ENCODE results near the gene FOLR3.

- PRO-cap = no peak
- RAMPAGE, long total RNA = no peak
- RRBS = no CpG with 5 or more reads among the region's 2 CpGs
Measured at GRCh38 chr11:71312102-71312301, 59.6 kb upstream of the SHANK2 start.

GRCh38 chr11:71434337-71434634 is 13.9 kb downstream of the DHCR7 start:
- PRO-cap = no peak
- RAMPAGE, long total RNA = no peak
- RRBS = no CpG with 5 or more reads among the region's 6 CpGs

DNA sequence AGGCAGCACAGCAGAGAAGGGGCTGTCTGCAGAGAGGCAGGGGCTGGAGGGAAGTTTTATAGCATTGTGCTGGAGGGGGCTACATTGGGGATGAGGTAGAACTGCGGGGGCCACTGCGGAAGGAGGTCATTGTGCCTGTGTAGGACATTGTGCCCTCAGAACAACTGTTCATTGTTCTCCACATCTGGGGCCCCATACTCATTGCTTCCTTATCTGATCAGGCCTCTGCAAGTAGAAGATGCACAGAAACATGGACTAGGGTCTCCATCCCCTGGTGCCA is 12.0 kb downstream of the NADSYN1 start:
- PRO-cap = no peak
- RAMPAGE, long total RNA = no peak
- RRBS = no CpG with 5 or more reads among the region's 2 CpGs

GRCh38 chr11:71745611-71746138 is 87.3 kb upstream of the DEFB108B start:
- PRO-cap = no peak
- RAMPAGE, long total RNA = start-site peak on the plus strand at chr11:71745876-71745940, 157 and 66 reads in 2 replicates
- RRBS = no CpG with 5 or more reads among the region's 14 CpGs

- PRO-cap = no peak
- RAMPAGE, long total RNA = no peak
- RRBS = 89% methylated on average over 3 of the region's 9 CpGs
Measured at GRCh38 chr11:72015371-72015837, 16.7 kb downstream of the IL18BP start.

- PRO-cap = bidirectional peak, plus-strand start at chr11:72041313, minus-strand start at chr11:72041113; bidirectional peak, plus-strand start at chr11:72041916, minus-strand start at chr11:72041763
- RAMPAGE, long total RNA = no peak
- RRBS = 3% methylated on average over 3 of the region's 30 CpGs
Measured at GRCh38 chr11:72041273-72042241, 38.8 kb downstream of the NUMA1 start.

DNA sequence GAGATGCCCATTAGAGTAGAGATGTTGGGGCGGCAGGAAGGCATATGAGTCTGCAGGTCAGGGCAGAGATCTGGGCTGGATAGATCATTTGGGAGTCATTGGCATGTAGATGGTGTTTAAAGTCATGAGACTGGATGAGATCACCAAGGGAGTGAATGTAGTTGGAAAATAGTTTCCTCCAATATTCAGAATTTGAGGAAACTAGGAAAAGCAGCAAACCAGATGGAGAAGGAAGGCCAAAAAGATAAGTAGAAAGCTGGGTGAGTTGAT is 2.1 kb upstream of the ANAPC15 start:
- PRO-cap = no peak
- RAMPAGE, long total RNA = no peak
- RRBS = no CpG with 5 or more reads among the region's 1 CpG

- PRO-cap = no peak
- RAMPAGE, long total RNA = no peak
- RRBS = no CpG with 5 or more reads among the region's 6 CpGs
Measured at GRCh38 chr11:72135325-72135916, at the start of gene FOLR3. FOLR3 (plus strand) TSS chr11:72135725.

DNA sequence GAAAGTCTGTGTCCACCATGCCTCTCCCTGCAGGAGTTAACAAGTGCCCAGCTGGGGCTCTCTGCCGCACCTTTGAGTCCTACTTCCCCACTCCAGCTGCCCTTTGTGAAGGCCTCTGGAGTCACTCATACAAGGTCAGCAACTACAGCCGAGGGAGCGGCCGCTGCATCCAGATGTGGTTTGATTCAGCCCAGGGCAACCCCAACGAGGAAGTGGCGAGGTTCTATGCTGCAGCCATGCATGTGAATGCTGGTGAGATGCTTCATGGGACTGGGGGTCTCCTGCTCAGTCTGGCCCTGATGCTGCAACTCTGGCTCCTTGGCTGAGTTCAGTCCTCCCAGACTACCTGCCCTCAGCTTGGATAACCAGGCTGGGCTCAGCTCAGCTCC is 3.1 kb upstream of the INPPL1 start:
- PRO-cap = no peak
- RAMPAGE, long total RNA = no peak
- RRBS = no CpG with 5 or more reads among the region's 6 CpGs

GRCh38 chr11:72225646-72226334 is 1.2 kb downstream of the INPPL1 start:
- PRO-cap = no peak
- RAMPAGE, long total RNA = no peak
- RRBS = no CpG with 5 or more reads among the region's 10 CpGs

- PRO-cap = no peak
- RAMPAGE, long total RNA = no peak
- RRBS = 90% methylated on average over 1 of the region's 7 CpGs
Measured at GRCh38 chr11:72233419-72233733, 8.8 kb downstream of the INPPL1 start.

DNA sequence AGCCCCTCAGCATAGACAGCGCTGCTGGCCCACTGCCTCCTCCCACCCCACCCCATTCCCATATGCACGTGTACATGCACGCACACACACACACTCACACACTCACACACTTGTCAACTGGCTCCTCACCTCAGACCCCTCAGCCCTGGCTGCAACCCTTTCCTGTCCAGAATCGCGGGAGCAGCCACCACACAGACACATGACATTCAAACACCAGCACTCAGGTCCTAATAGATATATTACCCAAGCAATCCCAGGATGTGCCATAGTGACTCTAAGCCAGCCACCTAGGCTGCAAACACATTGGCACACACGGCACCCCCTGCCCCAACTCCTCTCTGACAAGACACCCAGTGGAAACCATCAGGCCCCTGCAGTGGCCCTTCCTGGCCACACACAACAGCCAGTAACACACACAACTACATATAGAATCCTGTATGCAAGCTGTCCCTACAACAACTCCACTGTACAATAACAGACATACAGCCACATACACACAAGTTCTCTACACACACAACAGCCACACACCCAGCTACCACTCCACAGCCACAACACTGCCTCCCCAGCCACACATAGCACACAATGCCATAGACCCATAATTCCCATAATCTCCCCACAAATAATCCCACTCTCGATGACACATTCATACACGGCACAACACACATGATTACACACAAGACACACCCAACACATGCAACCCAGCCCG is 33.7 kb downstream of the PDE2A start:
- PRO-cap = no peak
- RAMPAGE, long total RNA = no peak
- RRBS = no CpG with 5 or more reads among the region's 9 CpGs

GRCh38 chr11:72641810-72642141 is 32.4 kb downstream of the PDE2A start:
- PRO-cap = no peak
- RAMPAGE, long total RNA = no peak
- RRBS = 27% methylated on average over 2 of the region's 12 CpGs

GRCh38 chr11:72681942-72682509 is 7.8 kb upstream of the PDE2A start:
- PRO-cap = no peak
- RAMPAGE, long total RNA = no peak
- RRBS = no CpG with 5 or more reads among the region's 3 CpGs

DNA sequence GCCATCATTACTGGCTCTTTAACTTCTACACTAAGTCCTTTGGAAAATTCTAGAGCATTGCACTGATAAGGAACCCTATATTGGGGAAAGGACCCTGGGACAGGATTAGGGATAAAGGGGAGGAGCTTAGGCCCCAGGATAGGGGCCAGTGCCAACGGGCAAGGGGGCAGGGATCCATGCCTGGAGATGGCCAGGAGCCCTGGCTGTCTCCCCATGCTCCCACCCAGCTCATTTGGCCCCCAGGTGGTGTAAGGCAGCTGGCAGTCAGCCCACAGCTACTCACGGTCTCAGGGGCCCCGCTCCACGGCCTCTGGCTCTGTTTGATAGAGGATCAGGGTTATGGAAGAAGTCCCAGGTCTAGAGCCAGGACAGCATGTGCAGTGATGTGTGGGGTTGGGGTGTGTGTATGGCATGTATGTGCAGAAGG is 18.3 kb upstream of the PDE2A start:
- PRO-cap = no peak
- RAMPAGE, long total RNA = no peak
- RRBS = no CpG with 5 or more reads among the region's 4 CpGs

DNA sequence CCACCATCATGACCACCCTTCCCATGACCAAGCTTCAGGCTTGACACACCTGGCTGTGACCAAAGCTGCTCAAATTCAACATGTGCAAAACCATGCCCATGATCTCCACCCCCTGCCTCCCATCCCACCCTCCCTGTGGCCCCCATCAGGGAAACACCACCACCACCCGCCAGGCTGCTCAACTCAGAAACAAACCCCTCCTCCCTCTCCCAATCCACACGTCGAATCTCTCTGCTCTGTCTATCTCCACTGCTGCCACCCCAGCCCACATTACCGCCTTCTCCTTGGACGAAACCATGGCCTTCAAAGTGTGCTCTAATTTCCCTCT is 19.7 kb upstream of the PDE2A start:
- PRO-cap = no peak
- RAMPAGE, long total RNA = no peak
- RRBS = no CpG with 5 or more reads among the region's 5 CpGs

DNA sequence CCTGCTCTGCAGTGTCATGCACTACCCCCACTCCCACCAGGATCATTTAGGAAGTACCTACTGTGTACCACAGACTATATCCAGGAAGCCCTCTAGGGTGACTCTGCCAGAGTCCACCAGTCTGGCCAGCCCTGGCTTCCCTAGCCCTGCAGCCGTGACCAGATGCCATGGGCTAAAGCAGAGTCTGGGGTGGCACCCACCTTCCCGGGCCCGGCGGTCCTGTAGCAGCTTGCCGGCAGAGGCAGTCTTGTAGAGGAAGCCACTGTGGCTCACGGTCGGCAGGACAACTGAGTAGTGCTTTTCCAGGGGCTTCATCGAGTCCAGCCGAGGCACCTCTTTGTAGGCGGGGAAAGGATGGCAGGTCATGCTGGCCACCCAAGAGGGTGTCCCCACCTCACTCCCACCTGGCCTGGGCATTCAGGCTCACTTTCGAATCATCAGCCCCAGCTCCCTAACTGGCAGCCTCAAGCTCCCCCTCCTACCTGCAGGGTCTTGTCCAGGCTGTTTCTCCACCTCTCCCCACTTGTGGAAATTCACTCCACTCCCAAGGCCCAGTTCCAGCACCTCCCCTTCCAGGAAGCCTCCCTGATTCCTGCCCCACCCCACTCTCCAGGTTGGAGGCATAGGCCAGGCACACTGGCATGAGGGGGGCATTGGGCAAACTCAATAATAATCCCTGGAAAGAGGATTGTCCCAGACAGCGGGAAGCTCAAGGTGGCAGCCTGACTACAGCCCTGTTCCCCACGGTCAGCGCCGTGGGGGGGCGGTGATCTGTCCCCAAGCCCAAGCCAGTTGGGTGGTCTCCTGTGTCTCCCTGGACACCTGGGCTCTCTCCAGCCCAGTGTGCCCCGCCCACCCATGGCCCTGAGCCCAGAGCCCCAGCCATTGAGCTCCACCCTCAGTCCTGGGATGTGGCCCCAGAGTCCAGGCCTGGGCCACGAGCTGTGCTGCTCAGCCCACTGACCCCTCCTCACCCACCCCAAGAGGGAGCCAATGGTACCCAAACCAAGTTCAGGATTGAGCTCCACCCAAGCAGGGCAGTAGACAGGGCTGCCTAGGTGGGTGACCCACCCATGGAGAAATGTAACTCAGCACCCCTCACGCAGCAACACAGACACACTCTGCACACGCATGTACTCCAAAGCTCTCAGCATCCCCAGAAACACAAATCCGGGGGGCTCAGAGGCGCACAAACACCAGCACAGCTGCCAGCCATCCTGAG is 27.6 kb upstream of the PDE2A start:
- PRO-cap = no peak
- RAMPAGE, long total RNA = no peak
- RRBS = no CpG with 5 or more reads among the region's 22 CpGs

DNA sequence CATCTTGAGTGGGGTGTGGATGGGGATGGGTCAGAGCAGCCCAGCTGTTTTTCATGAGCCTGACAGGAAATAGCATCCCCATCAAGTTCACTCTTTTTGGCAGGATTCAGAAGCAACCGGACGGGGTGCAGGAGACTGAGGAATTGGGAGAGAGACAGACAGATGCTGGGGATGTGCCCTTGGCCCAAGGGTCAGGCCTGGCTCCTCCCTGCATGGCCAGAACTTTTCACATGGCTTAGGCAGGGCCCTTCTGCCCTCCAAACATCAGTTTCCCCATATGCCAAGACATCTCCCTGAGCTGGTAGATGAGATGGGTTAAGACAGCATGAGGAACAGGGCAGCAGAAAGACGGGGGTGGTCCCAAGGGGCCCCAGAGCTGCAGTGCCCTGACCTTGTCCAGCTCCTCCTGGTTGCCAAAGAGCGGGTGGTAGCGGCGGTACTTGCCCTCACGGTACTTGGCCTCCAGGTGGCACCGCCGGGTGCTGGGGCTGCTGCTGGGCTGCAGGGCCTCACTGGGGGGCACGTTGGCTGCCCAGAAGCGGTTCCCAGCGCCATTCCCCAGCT is 29.6 kb upstream of the PDE2A start:
- PRO-cap = no peak
- RAMPAGE, long total RNA = no peak
- RRBS = no CpG with 5 or more reads among the region's 12 CpGs

- PRO-cap = no peak
- RAMPAGE, long total RNA = no peak
- RRBS = no CpG with 5 or more reads among the region's 4 CpGs
Measured at GRCh38 chr11:72743920-72744337, 8.3 kb downstream of the ARAP1 start.

DNA sequence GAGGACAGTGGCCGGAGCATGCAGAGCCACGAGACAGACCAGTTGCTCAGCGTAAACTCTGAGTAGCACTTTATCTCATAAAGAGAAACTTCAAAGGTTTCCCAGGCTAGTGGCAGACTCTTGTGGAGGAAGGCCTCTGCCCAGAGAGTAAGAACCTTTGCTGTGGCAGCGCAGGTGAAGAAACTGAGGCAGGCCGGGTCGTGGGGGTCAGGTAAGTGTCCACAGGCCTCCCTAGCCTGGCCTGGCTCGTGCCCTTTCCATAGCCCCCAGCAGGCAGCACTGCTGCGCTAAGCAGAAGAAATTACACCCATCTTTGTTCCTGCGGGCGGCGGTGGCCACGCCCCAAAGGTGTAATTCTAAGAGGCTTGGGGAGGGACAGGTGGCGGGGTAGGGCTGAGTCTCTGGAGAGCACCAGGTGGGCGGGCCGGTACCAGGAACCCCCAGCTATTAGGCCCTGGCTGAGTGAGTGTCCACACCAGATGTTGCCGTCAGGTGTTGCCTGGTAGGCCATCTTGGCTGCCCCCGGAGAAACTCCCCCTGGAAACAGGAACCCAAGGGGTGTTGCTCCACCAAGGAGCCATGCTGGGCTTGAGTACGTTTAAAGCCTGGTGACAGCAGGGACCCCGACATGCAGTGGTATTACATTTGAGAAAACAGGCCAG is 12.2 kb upstream of the ARAP1 start:
- PRO-cap = no peak
- RAMPAGE, long total RNA = no peak
- RRBS = 67% methylated on average over 2 of the region's 19 CpGs